SP-49 (cell line): Measurements from ENCODE around the genes OR4K15, CCNB1IP1, TEP1, SLC39A2 and SUPT16H.

GRCh38 chr14:19975330-19975667 is at the start of gene OR4K15:
Gene OR4K15, plus strand, starts transcription at chr14:19975591.
- PRO-cap = no peak

DNA sequence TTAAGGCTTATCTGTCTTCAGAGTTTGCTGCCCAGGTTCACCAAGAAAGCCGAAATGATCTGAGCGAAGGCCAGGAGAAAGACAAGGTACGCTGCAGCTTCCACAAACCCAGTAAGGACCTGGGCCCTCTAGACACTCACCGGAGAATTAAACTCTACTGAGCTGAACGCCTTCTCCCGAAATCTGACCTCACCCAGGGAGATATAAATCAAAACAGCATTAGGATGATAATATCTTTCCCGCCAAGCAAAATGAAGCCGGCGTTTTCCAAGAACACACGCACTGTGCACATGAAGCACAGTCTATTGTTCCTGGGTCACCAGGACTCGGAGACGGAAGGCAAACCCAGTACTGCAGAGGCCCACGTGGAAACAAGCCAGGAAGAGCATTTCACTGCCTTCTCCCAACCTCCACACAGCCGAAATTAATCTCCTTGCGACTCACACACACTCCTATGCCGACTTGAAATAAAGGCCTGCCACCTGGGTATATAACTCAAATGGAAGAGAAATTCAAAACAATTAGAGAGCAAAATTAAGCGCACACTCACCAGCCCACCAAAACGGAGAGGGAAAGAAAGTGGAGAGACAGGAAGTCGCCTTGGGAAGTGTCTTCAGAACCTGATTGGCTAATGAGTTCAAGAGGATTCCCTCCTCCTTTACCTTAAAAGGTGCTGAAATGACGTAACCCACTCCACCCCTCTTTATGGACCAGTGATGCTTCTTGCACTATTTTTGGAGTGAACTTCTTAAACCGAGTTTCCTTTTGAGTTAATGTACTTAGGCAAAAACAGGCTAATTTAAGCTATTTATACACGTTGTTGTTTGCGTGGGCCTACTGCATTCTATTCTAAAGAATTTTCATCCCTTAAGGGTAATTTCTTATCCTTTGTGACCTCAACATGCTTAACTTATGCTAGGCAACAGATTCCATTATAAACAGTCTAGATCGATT is at the start of gene CCNB1IP1:
Gene CCNB1IP1 (minus strand): TSS at position 576 of the 954 bp plus-strand sequence.
- PRO-cap = no peak

GRCh38 chr14:20412851-20413723 is at the start of gene TEP1:
Gene TEP1, minus strand, starts transcription at chr14:20413501.
- PRO-cap = unidirectional peak, plus-strand start at chr14:20413585

GRCh38 chr14:20455991-20456335 is 937 bp downstream of the APEX1 start:
- PRO-cap = no peak

DNA sequence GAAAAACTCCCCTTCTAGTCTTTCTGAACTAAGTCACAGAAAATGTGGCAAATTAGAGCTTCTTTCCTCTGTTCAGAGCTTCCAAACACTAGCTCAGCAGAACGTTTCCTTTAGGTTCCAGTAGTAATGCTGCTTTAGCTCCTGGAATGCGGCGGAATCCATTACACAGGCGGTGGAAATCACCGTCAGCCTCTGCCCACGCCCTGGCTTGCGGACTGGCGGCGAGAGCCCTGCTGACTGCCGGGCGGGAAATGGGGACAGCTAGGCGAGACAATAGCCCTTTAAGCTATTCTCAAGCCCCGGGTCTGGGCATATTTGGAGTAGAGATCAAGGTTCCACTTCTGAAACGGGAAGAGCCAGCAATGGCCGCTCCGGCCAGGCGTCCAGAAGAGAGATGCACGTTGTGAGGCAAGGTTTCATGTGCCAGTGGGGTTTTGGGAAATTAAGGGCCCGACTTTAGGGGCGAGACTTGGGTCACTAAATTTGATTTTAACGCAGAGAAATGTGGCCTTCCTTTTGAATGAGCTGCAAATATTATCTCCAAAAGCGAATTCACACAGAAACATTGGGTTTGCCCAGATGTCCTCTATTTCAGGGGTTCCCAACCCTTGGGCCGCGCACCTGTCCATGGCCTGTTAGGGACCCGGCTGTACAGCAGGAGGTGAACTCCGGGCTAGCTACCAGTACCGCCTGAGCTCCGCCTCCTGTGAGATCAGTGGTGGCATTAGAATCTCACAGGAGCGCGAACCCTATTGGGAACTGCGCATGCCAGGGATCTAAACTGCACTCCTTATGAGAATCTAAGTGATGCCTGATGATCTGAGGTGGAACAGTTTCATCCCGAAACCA is 2.3 kb upstream of the RNASE4 start:
- PRO-cap = unidirectional peak, plus-strand start at position 236 of the sequence

GRCh38 chr14:20685042-20685485 is 704 bp downstream of the RNASE4 start:
- PRO-cap = no peak

DNA sequence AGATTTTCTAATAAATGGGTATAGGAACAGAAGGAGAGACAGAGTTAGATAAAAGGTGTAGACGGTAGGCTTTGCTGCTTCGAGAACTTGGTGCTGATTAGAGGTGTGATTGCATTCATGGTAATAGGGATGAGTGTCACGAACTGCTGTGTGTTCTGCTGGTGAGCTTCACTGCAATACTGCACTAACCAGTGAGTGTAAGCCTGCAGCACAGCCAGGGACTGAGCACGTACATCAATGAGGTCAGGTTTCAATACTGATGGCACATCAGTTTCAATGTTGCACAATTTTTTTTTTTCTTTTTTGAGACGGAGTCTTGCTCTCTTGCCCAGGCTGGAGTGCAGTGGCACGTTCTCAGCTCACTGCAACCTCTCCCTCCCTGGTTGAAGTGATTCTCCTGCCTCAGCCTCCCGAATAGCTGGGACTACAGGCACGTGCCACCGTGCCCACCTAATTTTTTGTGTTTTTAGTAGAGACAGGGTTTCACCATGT is 24.9 kb upstream of the EDDM3A start:
- PRO-cap = no peak

DNA sequence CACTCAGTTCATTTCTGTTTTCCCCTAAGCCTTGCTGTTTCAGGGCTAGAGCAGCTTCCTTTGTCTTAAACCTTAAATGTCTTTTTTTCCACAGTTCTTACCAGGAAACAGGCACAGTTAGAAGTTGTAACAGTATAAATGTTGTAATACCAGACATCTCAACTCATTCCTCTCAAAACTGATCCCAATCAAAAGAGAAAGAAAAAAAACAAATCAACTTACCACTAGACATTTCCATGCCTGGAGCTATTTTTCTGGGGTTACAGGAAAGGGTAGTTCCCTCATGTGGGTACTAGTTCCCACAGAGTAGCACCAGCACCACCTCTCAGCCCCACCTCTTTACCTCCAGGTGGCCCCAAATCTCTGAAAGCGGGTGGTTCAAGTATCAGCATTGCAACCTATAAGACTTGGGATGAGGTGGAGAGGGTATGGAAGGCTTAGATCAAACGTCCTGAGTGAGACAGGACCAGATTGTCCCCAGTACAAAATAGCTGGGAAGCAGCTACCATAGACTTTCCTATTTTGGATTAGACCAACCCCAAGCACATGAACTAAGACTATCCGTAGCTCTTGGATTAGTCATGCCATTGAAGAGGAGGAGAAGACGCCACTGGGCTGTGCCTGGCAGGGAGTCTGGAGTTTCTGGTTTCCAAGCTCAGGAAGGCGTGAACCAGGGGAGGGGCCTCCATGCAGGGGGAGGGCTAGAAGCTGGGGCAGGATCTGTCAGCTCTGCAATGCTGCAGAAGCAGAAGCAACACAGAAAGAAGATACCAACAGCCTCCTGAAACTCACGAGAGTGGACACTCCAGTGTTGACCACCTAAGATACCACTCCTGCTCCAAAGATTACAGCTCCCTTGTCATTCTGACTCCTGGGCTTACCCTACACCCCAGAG is at the start of gene SLC39A2:
Gene SLC39A2 (plus strand): TSS at position 742 of the 895 bp plus-strand sequence.
- PRO-cap = no peak

DNA sequence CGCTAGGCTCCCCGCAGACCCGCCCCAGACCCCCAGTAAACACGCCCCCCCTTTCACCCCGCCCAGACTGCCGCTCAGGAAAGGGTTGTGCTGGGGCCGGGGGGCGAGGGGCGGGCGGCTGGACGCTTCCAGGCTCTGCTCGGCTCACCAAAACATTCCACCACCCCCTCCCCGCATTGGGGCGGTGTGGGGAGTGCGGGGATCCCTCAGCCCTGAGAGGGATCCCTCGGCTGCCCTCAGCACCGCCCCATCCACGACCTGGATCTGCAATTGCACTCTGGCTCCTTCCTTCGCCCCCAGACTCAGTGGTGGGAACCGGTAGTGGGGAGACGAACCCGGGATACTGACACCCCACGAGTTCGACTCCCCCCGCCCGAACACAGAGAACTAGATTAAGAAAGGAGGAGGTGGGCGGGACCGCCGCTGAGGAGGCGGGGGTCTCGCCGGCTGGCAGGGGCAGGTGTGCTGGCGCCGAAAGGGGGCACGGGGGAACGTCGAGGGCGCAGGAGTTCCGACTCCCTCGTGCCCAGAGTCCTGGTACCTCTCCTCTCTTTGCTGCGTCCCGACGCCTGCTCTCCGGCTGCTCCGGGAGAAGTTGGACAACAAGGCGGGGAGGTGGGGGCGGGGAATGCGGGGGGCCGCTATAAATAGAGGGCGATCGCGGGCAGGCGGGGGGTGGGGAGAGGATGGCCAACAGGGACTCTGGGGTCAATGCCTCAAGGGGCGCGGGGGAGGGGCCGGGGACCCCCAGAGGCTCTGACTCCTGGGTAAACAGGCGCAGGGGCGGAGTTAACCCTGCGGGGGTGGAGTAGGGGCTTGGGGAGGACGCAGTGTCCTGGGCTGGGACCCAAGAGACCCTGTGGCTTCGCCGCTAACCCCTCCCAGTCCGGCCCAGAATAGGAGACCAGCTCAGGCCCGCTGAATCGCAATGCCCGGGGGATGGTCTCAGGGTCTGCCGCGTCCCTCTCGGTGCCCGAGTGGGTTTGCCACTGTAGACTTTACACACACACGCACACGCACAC is 586 bp upstream of the NDRG2 start:
- PRO-cap = bidirectional peak, plus-strand start at position 65 of the sequence, minus-strand start outside the sequence

DNA sequence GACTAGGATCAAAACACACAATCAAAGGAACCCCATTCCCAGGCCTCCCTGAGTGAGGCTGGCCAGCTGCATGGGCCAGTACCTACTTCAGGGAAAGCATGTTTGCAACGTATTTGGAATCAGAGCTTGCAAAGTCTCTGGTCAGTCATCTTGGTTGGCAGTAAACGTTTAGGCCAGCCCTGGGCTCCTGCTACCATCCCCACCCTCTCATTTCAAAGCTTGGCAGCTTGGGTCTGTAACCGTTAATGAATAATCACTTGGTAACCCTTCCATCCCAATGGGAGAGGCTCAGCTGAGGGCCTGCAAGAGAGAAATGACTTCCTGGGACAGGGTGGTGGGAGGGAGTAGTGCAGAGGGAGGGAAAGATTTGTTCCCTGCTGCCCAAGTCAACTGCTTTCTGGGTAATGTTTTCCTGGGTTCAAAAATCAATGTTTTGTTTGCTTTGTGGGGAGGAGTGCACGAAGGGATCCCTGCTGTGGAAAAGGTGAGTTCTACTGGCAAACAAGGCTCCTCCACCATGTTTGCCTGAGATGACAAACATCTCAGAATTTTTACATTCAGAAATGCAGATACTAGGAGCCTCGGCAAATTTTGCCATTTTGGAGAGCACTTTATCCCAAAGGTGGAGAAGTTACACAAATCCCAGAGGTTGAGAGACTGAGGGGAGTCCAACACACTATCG is 2.0 kb upstream of the RNASE8 start:
- PRO-cap = no peak

GRCh38 chr14:21061450-21061820 is 3.8 kb downstream of the RNASE8 start:
- PRO-cap = no peak

- PRO-cap = no peak
Observed at GRCh38 chr14:21096723-21097862, 1.4 kb downstream of the ZNF219 start.

DNA sequence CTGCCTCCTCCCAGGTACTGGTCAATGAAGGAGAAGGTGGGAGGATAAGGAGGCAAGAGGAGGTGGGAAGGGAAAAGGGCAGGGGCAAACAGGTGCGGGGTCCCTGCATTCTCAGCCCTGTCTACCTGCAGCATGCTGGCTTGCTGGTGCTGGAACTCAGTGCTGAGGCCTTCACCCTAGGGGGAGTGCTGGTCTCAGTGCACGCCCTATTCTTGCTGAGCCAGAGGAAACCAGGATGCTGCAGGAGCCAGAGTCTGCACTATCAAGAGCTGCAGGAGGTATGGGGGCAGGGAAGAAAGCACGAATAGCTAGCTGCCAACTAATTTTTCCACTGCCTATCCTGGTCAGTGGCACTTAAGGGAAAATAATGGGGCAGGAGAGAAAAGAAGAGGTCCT is 1.6 kb downstream of the TMEM253 start:
- PRO-cap = no peak

DNA sequence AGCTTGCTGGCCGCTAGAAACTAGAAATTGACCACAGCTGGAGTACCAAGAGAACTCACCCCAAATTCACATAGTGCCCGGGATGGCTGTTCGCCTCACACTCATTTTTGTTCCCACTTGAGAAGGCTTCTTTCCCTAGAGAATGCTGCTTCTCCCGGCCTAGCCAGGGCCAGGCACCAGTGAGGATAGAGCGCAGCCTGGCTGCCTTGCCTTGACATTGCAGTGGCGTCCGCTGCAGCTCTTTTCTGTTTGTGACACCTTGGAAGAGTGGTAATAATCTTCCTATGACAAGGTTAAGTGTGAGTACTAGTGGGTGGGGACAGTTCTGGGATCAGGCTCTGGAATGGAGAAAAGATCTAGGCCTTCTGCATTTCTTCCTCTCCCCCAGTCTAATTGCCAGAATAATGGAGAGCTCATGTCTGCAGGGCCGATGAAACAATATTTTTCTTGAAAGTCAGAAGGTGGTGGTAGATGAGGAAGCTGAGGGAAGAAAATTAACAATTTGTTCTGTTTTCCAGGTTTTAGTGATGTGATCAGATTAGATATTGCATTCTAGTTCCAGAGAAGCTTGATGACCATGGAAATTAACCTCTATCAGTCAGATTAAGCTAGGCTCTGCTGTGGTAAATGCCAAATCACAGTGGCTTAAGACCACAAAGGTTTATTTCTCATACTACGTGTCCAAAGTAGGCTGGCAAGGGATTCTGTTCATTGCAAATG is 3.7 kb downstream of the TMEM253 start:
- PRO-cap = no peak

DNA sequence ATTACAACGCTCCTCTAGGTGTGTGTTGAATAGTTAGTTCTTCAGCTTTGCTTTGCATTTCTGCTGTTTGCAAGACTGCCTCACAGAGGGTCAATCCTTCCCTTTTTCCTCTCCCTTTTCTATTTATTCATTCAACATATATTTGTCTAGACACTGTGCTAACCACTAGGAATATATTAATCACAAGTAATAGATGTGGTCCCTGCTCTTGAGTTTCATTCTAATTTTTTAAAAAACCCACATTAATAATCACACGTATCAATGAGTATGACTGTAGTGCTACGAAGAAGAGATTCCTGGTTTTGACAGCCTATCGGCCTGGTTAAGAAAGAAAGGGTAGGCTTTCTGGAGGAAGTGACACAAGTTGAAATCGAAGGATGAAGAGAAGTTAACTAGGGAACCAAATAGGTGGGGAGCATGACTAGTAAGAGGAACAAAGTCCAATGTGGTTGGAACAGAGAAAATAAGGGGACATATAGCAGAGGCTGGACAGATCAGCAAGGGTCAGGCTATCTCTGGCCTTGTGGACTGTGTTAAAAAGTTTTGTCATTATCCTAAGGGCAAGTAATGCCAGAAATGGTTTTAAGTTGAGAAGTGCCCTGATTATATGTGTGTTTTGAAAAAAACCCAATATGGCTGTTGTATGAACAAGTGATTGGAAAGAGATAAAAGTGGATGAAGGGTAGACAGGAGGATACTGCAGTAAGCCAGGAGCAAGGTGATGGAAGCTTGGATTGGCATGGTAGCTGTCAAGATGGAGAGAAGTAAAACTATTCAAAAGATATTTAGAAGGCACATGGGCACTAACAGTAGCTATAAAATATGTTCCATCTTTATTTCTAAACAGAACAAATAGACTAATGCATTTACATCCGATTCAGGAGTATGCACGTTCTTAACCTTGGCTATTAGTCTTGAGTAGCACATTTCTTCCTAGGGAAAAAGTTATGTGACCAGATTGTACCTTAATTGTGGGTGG is 46.6 kb upstream of the OR5AU1 start:
- PRO-cap = no peak

DNA sequence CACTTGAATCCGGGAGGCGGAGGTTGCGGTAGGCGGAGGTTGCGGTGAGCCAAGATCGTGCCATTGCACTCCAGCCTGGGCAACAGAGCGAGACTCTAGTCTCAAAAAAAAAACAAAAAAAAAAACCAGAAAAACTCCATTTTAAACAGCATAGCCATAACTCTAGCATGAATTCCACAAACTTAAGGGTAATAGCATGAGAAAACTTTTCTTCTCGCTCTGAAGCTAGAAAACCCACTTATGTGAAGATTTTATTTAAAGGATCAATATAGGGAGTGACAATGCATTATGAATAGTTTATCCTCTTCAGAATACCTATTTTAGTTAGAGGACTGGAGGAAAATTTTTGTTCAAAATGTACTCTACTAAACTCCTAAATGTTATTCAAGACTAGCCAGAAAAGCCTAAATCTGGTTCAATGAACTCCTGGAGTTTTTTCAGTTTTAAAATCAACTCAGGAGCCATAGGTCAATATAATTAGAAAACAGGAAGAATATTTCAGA is 14.4 kb downstream of the HNRNPC start:
- PRO-cap = no peak

DNA sequence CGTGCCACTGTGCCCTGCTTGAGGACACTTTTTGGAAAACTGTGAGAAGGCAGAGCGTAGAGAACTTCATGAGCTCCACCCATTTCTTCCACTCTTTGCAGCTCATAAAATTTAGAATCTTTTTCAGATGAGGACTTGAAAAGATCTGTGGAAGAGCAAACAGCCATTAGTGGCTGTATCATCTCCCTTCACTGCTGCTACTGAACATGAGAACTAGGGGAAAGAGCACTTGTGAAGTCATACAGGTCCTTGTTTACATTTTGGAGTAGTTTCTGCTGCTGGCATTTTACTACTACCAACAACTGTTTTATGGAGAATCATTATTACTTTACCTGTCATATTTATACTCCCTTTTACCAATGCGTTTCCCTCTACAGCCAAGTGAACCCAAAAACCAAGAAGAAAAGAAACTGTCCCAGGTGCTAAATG is 41.0 kb downstream of the RPGRIP1 start:
- PRO-cap = no peak

DNA sequence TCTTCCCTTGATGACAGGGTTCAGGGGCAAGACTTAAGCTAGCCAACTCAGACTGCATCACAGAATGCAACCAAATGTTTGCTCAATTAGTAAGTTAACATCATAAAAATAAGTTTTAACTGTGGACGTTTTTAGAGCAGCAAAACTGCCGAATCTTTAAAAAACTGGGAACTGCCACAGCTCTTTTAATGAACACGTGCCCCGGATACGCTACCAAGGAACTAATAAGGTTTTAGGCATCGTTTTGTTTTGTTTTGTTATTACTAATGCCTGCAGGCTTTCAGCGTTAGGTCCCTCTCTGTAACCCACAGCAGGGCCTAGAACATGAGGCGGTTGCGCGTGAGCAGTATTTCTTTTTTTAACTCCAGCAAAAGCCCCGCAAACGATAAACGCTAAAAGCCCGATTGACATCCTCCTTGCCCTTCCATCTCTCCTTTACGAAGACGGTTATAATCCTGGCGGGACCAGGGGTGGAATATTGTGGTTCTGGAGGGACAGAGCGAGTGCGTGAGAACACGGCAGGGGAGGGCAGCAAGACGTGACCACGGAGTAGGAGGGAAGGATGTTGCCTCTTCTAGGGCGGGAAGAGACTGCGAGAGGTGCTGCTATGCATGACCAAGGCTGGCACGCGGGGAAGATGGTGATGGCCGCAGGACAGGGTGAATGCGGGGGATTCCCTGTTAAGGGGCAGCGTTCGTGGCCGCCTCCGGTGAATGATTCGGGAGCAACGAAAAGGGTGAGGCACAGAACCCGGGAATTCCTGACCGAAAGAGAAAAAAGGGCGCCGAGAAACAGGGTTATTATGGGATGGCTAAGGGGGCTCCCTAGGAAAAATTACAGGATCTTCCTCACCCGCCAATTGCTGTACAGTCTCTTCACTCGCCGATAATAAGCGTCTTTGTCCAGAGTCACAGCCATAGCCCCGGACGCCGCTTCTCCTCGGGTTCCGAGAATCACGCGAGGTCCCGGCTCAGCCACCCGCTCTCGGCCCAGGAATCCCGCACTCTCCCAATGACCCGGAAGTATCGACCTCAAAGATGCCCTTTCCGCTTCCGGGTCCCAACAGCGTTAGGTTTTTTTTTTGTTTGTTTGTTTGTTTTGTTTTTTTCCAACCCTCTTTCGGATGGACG is at the start of gene SUPT16H:
Gene SUPT16H (minus strand): TSS at position 1,010 of the 1,130 bp plus-strand sequence.
- PRO-cap = bidirectional peak, plus-strand start at position 624 of the sequence, minus-strand start at position 557 of the sequence; bidirectional peak, plus-strand start outside the sequence, minus-strand start at position 1,010 of the sequence

DNA sequence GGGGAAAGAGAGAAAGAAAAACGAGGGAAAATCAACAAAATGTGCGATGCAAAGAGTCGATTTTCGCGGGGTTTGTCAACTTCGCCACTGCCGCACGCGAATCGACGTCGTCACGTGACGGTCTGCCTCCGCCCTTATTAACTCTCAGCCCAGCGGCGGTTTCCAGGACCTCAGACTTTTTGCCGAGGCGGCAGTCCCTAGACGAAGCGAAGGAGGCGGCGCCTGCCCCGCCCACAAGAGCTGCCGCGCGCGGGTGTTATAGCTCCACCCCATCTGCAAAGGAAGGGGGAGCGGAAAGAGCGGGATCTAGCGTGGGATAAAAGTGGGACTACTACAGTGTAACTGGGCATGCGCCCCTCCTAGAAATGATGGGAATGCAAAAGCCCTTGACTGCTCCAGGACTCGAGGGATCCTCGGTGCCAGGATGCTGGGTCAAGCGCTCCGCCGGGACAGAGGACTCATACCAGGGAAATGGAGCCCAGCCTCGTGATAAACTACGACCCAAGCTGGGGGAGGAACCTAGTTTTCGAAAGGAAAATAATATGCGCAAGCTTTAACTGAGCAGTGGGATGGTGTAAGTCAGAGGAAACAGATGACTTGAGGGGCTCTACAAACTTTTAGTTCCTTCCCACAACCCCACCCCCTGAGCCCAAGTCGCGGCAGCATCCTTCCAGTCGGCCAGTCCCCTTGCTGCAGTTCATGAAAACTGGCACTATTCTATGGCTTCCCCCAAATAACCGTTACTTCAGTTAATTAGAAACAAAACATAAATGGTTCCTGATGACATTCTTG is 517 bp upstream of the SUPT16H start:
- PRO-cap = bidirectional peak, plus-strand start at position 259 of the sequence, minus-strand start outside the sequence; unidirectional peak, plus-strand start at position 564 of the sequence

DNA sequence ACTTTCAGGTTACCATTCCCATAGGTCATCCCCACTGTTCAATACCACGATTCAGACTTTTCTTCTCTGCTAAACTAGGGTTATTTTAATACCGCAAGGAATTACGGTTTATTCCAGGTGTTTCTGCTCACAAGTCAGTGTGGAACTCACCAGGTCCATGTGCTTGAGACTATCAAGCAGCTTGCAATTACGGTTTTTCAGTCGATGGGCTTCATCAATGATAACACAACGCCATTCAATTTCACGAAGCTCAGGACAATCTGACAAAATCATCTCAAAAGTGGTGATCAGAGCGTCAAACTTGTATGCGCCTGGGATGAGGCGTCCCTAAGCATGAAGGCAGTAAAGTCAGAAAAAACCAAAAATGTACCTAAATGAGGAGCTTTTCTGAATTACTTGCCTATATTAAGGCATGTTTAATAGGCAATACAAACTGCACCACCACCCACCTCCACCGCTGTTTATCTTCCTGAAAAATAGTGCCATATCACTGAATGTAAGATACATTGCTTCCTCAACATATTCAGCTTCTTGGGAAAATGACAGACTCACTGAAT is 23.0 kb upstream of the SUPT16H start:
- PRO-cap = no peak